Thoracic aorta (tissue), 1 donor: Measurements from ENCODE around the genes NBPF12, GJA8 and NBPF19.

DNA sequence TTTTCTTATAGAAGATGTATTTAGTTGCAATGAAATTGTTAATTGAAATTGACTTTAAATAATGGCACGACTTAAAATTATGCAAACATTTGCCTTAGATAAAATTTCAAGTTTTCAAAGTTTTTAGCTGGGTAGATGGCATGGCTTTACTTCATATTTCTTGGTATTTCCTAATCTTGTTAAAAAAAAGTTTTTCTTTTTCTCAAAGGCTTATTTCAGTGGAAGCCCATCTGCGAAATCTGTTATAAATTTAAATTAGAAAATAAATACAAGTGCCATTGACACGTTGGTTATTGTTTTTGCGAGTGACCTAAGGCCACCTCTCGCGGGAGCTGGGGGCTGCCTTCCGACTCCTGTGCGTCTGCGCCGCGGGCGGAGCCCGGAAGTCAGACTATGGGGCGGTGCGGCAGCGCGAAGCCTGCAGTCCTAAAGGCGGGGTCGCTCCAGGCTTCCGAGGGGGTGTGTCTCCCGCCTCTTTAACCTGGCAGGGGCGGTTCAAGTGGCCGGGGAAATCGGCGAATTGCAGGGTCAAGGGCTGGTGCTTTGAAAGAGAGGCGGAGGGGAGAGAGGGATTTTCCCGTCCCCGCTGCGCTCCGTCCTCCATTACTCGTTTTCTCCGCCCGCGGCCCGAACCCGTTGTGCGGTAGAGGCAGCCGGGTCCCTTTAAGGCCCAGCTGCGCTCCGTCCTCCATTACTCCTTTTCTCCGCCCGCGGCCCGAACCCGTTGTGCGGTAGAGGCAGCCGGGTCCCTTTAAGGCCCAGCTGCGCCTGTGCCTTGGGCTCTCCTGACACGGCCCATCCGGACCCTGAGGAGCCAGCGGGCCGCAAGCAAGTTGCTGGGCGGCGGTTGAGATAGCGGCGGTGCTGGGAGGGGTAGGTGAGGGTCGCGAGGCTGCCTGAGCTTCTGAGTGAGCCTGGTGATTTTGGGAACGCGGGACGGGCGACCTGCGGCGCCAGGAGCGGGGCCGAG is at the start of gene NBPF12:
Gene NBPF12, plus strand, starts transcription at position 382 of the 970 bp plus-strand sequence.
- RAMPAGE, long total RNA: no peak

DNA sequence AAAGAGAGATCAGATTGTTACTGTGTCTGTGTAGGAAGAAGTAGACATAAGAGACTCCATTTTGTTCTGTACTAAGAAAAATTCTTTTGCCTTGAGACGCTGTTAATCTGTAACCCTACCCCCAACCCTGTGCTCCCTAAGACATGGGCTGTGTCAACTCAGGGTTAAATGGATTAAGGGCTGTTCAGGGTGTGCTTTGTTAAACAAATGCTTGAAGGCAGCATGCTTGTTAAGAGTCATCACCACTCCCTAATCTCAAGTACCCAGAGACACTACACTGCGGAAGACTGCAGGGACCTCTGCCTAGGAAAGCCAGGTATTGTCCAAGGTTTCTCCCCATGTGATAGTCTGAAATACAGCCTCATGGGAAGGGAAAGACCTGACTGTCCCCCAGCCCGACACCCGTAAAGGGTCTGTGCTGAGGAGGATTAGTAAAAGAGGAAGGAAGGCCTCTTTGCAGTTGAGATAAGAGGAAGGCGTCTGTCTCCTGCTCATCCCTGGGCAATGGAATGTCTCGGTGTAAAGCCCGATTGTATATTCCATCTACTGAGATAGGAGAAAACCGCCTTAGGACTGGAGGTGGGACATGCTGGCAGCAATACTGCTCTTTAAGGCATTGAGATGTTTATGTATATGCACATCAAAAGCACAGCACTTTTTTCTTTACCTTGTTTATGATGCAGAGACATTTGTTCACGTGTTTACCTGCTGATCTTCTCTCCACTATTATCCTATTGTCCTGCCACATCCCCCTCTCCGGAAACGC is 10.4 kb downstream of the NBPF12 start:
- RAMPAGE, long total RNA: no peak

DNA sequence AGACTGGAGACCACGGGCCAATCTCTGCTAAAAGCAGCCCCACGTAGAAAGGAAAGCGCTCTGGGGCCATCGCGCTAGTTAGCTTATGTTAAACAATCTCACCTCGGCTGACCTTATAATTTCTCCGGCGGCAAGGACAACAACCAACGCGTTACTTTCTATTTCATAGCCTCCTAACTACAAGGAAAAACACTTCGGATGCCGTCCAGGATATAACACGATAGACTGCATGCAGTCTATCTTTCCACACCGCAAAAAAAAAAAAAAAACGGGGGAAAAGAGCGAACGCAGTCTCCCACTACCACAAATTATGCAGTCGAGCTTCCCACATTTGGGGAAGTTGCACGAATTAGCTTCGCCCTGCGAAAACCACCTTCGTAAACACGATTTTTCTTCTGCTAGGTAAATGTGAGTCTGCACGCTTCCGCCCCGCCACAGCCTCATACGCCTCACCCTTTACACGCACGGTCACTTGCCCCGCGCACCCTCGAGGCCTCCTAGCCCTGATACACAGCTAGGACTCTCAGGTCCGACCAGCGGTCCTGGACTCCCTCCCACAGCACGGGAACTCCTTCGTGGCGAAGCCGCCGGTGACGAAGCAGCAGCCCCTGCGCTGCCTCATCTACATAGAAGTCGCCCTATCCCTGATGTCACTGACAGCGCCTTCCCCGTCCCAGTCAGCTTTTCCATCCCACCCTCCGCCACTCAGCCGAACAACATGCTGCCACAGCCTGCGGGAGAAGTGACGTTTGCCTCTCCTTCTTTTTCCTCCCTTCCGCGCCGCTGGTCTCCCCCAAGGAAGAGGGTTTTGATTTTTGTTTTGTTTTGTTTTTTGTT is 87.7 kb downstream of the PRKAB2 start:
- RAMPAGE, long total RNA: no peak

DNA sequence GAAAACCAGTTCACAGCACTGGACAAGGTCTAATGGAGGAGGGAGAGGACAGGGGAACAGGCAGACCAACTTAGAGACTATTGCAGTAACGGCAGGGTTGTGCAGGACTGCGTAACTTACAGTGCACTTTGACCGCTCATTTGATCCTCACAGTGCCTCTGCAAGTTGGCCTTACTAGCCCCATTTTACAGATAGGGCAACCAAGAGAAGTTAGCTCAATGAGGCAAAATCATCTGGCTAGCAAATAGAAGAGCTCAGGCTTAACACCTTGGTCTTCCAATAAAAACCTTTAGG is 14.0 kb upstream of the BCL9 start:
- RAMPAGE, long total RNA: no peak

- RAMPAGE, long total RNA: no peak
Measured at GRCh38 chr1:147539015-147539518, 2.2 kb upstream of the BCL9 start.

DNA sequence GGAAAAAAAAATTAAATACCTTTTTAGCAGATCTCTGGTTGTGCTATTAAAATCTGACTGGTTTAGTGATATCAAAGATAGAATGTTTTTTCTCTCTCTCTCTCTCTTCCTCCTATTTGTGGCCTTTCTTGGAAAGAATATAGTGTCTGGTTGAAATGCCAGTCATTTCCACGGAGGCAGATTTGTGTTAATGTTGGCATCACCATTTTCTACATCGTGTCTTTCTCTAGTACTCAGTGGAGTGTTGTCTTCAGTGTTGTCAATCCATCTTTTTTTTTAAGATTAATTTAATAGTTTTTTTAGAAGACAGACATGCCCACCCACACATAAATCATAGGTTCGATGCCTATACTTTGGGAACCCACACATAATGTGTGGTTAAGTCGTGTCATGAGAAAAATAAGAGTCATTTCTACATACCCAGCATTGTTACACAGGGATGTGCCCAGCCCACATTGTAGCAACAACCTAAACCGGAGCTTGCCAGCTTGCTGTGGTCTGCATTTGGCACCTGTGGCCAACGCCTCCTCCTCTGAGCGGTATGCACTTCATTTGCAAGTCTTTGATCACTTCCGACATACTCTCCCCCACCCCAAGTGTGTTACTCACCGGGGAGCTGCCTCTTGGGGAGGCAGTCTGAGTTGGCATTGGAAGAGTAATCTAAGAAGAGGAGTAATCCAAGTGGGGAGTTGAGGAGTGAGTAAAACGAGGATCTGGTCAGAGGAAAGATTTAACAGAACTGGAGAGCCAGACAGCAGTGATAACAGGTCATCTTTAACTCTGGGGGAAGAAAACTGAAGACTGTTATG is 3.6 kb downstream of the BCL9 start:
- RAMPAGE, long total RNA: no peak

- RAMPAGE, long total RNA: no peak
Measured at GRCh38 chr1:147598502-147599336, 57.4 kb downstream of the BCL9 start.

DNA sequence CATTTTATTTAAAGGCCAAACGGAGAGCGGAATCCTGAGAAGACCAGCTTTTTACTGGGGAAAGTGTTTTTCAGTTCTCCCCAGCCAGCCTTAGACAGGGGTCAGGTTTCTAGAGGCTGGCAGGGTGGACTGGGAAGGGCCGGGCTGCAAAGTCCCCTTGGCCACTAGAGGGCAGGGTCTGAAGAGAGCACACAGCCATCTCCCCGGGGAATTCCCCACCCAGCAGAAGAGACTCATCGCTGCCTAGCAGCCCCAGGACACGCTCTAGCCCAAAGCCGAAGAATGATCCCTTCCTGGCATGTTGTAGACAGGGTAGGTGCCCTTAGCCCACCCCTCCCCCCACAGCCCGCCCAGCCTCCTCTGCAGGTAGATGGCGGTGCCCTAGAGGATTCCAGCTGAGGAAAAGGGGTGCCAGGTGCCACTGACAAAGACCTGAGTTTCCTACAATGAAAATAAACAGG is 29.5 kb downstream of the ACP6 start:
- RAMPAGE, long total RNA: no peak

DNA sequence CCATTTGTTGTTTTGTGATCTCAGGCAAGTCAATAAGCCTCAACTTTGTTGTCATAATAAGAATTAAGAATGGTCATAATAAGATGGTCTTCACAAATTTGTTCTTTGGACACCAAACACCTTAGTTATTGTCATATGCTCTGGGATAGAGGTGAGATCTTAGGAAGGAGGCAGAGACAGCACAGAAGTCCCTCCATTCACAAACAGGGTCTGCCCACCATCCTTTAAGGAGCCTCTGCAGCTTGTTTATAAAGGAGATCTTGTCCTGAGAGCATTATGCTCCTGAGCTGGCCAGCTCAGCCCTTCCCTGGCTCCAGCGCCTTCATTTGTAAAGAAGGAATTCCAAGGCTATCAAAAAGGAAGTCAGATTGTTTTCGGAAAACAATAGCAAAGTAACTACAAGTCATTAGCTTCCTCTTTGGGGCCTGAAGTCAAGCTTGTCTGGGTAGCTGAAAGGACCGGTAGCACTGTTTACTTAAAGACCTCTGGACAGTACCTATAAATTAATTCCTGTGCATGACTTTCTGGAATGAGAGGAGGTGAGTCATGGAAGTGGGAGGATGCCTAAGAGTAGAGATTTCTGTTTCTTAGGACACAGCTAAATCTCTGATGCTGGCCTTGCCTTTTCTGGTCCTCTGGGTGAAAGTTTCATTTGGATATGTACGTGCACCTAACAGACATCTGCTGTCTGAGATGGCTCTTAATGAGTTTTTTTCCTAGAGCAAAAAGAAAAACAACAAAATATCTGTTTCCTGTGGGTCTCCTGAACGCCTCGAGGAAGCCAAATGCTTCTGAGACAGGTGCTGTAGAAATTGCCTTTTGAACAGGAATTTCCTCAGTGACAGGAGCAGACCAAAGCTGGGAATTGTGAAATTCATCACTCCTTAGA is 20.7 kb upstream of the GJA5 start:
- RAMPAGE, long total RNA: start-site peak on the minus strand centred at position 221 of the sequence, 5 bp wide, 9 reads

DNA sequence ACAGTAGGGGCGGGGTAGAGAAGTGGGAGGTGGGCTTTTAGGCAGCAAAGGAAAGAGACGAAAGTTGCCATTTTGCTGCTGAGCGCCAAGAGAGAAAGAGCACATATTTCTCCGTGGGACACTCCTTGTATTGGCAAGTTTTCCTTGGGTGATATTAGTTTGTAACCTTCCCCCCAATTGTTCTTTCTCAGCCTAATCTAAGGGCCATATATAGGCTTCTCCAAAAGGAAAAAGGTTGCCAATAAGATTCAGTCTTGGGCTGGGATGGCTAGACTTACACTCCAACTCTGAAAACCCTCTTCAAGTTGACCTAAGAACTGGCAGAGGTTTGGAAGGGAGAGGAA is at the start of gene GJA8:
Gene GJA8, plus strand, starts transcription at position 67 of the 344 bp plus-strand sequence.
- RAMPAGE, long total RNA: no peak

- RAMPAGE, long total RNA: no peak
Measured at GRCh38 chr1:148013399-148014093, 85.3 kb downstream of the GPR89B start.

DNA sequence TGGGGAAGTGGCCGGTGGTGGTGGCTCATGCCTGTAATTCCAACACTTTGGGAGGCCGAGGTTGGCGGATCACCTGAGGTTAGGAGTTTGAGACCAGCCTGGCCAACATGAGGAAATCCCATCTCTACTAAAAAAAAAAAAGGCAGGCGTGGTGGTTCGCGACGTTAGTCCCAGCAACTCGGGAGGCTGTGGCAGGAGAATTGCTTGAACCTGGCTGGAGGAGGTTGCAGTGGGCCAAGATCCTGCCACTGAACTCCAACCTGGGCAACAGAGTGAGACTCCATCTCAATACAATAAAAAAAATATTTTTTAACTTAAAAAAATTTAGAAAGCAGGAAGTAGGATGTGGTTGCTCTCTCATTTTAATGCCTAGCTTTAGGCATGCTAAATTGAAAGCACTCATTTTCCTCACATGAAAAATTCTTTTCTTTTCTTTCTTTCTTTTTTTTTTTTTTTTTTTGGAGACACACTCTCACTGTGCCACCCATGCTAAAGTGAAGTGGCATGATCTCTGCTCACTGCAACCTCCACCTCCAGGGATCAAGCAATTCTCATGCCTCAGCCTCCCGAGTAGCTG is 109.6 kb downstream of the PPIAL4G start:
- RAMPAGE, long total RNA: no peak

DNA sequence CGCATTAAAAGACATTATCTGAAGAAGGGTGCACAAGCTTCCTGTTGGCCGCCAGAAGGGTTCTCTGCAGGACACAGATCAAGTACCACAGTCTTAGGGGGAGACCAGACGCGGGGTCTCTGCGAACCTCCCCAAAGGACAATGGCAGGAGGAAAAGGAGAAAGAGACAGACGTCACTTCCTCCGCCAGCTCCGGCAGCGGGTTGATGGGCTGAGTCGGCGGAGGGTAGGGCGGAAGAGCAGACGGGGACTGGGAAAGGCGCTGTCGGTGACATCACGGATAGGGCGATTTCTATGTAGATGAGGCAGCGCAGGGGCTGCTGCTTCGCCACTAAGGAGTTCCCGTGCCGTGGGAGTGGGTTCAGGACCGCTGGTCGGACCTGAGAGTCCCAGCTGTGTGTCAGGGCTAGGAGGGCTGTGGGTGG is 39.0 kb upstream of the PPIAL4G start:
- RAMPAGE, long total RNA: no peak

DNA sequence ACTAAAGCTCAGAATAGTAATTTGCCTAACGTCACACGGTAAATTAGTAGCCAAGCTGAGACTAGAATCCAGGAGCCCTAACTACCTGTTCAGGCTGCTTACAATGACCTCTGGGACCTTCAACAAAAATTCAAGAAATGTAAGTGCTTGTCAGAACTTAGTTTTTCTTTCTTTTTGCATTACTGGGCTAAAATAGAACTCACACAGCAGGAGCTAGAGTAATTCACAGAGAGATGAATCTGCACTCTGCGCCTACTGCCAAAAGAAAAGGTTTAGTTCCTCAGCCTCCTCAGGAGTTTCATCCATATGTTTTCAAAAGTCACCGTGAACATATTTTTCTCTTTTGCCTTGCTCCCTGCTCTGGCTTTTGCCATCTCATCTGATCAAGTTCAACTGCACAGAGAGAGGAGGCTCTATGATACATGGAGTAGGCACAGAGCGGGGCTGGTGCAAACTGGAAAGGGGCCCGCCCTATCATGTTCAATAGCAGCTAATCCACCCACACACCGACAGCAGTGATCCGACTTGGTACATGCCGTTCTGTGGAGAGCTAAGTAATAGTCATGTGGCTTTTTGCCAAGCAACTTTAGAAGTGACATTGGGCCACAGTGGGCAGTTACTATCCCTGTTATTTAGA is 56.7 kb downstream of the PDE4DIP start:
- RAMPAGE, long total RNA: no peak

DNA sequence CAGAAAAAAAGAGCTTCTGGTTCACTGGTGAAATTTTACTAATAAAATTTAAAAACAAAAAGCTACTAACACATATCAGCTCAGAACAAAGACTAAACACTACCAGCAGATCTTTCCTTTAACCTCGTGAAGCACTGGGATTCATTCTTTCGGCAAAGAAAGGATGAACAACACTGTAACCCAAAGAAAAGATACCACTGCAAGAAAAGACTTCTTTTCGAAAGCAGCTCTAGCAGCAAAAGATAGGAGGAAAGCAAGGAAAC is 1.1 kb downstream of the NBPF9 start:
- RAMPAGE, long total RNA: no peak

GRCh38 chr1:149160456-149160871 is 57.1 kb upstream of the NBPF9 start:
- RAMPAGE, long total RNA: no peak

- RAMPAGE, long total RNA: no peak
Measured at GRCh38 chr1:149174679-149175157, 71.4 kb upstream of the NBPF9 start.

GRCh38 chr1:149285451-149286056 is 104.9 kb upstream of the NOTCH2NLC start:
- RAMPAGE, long total RNA: no peak

GRCh38 chr1:149474322-149475649 is at the start of gene NBPF19:
Gene NBPF19, plus strand, starts transcription at chr1:149475045.
- RAMPAGE, long total RNA: no peak

- RAMPAGE, long total RNA: no peak
Measured at GRCh38 chr1:149792436-149792952, 10.0 kb downstream of the FCGR1A start.